SK-MEL-5 (cell line): ENCODE measurements around the genes LKAAEAR1 and NPBWR2.

RAMPAGE:
- cytosol, long total RNA, result no peak
- long total RNA, result no peak
- nucleus, long total RNA, result no peak
These were observed 10.9 kb upstream of the C20orf204 start for GRCh38 chr20:64025069-64025460.

RAMPAGE:
- cytosol, long total RNA, result no peak
- long total RNA, result no peak
- nucleus, long total RNA, result no peak
These were observed 2.2 kb upstream of the SOX18 start for GRCh38 chr20:64051466-64052225.

RAMPAGE:
- cytosol, long total RNA, result no peak
- long total RNA, result no peak
- nucleus, long total RNA, result no peak
These were observed 826 bp upstream of the TCEA2 start for GRCh38 chr20:64062059-64062685.

RAMPAGE:
- cytosol, long total RNA, result no peak
- long total RNA, result no peak
- nucleus, long total RNA, result no peak
These were observed at the start of gene LKAAEAR1 for GRCh38 chr20:64083220-64084462. Gene LKAAEAR1 (minus strand): TSS chr20:64084398.

DNA sequence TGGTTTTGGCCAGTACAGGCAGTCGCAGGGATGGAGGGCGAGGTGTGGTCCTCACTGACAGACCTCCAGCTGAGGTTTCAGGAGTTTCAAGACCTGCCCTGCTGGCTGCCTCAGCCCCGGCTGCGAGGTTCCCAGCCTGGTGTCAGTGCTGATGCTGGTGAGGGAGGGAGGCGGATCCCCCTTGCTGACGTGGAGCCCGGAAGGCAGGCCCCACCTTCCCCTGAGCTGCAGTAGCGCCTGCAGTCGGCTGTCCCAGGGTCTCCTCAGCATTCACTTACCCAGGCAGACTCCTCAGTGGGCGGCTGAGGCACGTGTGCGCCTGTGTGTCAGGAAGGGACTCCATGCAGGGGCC lies at the start of gene NPBWR2:
Gene NPBWR2 (minus strand): TSS at position 156 of the 352 bp plus-strand sequence.
RAMPAGE:
- cytosol, long total RNA, result no peak
- long total RNA, result no peak
- nucleus, long total RNA, result no peak

DNA sequence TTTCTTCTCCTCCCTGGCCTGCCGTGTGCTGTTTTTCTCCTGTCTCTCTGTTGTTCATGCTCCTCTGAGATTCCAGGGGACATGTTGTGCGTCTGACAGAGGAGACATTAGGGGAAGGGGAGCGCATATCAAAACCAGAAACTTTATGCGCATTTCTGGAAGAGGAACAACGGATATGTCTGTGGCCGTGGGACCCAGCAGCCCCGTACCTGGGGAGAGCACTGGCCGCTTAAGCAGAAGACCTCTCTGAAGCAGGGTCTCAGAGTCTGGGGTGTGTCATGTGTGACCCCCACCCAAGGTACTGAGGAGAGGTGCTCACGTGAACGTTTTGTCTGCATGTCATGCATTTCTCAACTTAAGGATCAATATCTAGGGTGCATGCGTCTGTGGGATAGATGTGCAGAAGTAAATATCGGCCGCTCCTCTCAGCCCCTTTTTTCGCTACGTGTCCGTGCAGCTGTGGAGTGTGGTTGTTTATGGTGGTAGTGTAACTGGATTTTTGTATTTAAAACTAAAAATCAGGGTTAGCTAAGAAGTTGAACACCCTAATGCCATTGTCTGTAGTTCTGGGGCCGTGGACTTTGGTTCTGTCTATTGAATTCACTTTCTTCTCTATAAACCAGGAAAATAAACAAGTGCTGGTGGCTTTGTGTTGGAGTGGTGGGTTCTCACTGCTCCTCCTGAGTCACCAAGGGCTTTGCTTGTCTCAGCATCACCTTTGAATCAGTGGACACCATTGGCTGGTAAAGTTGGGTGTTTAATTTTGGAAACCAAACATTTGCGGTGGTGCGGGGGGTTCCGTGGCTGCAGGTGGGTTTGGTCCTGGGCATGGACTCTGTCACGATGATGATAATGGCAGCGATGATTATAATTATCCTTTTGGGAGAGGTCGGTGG lies 912 bp downstream of the MYT1 start:
RAMPAGE:
- cytosol, long total RNA, result no peak
- long total RNA, result no peak
- nucleus, long total RNA, result no peak

RAMPAGE:
- cytosol, long total RNA, result no peak
- long total RNA, result no peak
- nucleus, long total RNA, result no peak
These were observed 41.8 kb upstream of the PCMTD2 start for GRCh38 chr20:64213798-64214156.